SK-N-DZ (cell line): Measurements from ENCODE around the genes LPCAT2 and CAPNS2.

GRCh38 chr16:54504126-54504919 lies 217.7 kb upstream of the IRX3 start:
RAMPAGE:
- cytosol, long total RNA = no peak
- nucleus, long total RNA = no peak

DNA sequence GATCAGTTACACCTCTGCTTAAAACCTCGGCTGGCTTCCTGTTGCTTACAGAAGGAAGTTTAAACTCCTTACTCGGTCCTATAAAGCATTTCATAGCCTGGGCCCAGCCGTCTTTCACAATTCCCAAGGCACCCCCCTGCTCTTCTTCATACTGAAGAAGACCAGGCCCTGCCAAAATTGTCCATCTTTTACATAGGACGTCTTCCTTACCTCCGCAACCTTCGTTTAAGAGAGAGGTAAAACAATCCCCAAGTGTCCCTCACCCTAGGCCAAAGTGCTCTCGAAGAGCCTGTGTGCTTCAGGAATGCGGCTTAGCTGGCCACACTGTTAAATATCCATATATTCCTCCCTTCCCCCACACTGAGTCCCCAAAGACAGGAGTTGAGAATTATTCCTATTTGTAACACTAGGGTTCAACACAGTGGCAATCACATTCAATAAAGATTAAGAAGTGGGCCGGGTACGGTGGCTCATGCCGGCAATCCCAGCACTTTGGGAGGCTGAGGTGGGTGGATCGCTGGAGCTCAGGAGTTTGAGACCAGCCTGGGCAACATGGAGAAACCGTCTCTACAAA lies 112.5 kb upstream of the IRX5 start:
RAMPAGE:
- cytosol, long total RNA = no peak
- nucleus, long total RNA = no peak

RAMPAGE:
- cytosol, long total RNA = no peak
- nucleus, long total RNA = no peak
Observed at GRCh38 chr16:54932237-54933022, 1.8 kb downstream of the IRX5 start.

DNA sequence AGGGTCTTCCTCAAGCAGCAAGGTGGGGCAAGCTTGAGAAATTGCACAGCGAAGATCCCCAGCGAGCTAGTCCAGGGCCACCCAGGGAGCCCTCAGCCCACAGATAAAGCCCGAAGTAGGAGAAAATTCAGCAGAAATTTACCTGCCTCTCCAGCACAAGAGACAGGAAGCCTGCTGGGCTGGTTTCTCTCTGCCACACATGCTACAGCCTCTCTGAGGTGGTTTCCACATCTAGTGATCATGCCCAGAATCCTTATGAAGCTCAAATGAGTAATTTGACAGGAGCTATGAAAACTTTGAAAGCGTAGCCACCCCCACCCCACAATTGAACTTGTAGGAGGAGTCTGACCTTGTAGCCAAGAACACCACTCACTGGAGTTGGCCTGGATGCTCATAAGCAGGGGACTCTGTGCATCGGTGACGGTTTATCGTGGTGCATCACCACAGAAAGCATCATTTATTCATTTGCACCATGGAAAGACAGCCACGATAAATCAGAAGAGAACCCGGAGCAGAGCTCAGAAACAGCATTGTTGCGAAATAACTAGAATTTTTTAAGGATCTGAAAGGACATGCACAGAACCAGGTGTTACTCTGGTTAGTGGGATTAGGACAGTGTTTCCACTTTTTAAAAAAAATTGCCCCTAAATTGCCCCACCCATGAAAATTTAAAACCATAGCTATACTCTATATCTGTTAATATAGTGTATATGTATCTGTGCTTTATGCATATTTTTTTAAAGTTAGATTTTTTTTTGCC lies 44.5 kb upstream of the IRX6 start:
RAMPAGE:
- cytosol, long total RNA = no peak
- nucleus, long total RNA = no peak

DNA sequence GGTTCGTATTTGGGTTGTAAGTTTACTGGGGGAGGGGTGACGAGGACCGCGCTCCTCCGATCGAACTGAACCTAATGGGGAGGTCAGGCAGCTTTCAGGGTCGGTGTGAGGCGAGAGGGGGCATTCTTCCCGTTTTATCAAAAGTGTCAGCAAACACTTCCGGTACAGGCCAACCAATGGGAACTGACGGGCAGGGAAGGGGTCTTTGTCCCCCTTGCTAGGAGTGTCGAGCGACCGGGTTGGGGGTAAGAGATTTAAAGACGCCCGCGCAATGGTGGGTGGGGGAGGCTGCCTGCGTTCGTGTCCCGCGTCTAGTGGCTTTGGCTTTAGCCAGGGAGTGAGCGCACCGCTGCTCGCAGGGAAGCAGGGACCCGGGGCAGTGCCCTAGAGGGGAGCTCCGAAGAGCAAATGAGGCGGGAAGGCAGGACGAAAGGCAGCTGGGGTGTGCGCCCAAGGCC lies 7.1 kb downstream of the IRX6 start:
RAMPAGE:
- cytosol, long total RNA = no peak
- nucleus, long total RNA = no peak

DNA sequence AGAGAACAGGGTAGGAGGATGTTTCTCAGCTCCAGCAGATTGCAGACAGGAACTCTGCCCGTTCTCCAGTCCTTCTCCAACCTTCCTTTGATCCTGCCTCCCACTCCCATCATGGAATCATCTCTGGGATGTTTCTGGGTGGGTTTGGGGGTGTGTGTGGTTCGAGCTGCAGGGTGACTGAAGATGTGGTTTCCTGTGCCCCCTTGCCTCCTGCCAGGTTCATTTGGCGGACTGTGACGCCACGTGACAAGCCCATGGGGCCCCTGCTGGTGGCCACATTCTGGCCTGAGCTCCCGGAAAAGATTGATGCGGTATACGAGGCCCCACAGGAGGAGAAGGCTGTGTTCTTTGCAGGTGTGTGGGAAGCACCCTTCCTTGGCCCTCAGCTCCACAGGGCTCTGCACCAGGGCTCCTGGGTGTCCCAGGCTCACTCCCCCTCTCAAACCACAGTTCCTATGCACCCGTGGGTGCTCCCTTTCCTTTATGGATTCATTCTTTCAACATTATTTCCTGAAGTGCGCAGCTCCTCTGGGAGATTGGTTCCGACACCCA lies 12.1 kb upstream of the LPCAT2 start:
RAMPAGE:
- cytosol, long total RNA = no peak
- nucleus, long total RNA = no peak

RAMPAGE:
- cytosol, long total RNA = no peak
- nucleus, long total RNA = no peak
Observed at GRCh38 chr16:55508760-55509527, at the start of gene LPCAT2. LPCAT2 (plus strand) TSS chr16:55509072.

DNA sequence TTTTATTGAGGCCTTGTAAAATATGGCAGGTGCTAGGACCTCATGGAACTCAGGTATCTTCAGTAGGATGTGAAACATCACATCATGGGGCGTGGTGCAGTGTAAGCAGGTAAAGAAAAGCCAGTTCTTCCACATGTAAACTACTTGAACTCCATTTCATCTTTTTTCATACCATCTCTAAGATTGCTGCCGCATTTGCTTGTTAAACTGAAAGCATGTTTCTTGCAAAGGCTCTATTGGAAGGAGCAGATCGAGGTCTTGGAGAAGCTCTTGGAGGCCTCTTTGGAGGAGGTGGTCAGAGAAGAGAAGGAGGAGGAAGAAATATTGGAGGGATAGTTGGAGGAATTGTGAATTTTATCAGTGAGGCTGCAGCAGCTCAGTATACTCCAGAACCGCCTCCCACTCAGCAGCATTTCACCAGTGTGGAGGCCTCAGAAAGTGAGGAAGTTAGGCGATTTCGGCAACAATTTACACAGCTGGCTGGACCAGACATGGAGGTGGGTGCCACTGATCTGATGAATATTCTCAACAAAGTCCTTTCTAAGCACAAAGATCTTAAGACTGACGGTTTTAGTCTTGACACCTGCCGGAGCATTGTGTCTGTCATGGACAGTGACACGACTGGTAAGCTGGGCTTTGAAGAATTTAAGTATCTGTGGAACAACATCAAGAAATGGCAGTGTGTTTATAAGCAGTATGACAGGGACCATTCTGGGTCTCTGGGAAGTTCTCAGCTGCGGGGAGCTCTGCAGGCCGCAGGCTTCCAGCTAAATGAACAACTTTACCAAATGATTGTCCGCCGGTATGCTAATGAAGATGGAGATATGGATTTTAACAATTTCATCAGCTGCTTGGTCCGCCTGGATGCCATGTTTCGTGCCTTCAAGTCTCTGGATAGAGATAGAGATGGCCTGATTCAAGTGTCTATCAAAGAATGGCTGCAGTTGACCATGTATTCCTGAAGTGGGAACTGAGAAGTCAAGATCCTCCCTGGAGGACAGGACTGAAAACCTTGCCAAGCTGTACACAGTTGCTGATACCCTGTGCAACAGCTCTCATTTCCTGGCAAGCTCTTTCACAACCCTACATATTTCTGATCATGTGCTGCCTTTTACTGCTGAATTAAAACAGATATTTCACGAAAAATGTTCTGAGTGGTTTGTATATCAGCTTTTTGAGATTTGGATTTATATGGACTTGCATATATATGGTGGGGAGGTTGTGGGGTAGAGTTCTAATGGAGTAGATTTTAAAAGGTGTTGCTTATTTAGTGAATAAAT lies at the start of gene CAPNS2:
Gene CAPNS2 (plus strand): TSS at position 143 of the 1,280 bp plus-strand sequence.
RAMPAGE:
- cytosol, long total RNA = no peak
- nucleus, long total RNA = no peak

DNA sequence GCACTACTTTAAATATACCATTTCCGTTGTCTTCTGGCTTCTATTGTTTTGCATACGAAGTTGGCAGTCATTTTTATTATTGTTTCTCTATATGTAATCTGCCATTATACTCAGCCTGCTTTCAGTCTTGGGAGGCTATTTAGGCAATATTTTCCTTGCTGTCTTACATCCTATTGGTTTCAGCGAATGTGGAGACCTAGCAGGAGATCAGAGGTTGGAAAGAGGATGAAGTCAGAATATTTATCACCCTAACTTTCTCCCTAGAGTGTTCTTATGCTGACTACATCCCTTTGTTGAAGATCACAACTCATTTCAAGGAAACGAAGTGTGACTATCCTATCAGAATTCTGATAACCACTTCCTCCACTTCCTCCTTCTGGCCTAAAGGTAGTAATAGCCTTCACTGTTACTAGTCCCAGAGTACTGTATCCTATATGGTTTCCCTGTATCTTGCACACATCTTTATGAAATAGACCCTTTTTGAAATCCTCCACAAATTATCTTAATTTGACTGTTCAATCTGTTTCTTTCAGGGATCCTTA lies 41.8 kb upstream of the SLC6A2 start:
RAMPAGE:
- cytosol, long total RNA = no peak
- nucleus, long total RNA = no peak

RAMPAGE:
- cytosol, long total RNA = no peak
- nucleus, long total RNA = no peak
Observed at GRCh38 chr16:55756936-55757427, 75.9 kb downstream of the CES1 start.

DNA sequence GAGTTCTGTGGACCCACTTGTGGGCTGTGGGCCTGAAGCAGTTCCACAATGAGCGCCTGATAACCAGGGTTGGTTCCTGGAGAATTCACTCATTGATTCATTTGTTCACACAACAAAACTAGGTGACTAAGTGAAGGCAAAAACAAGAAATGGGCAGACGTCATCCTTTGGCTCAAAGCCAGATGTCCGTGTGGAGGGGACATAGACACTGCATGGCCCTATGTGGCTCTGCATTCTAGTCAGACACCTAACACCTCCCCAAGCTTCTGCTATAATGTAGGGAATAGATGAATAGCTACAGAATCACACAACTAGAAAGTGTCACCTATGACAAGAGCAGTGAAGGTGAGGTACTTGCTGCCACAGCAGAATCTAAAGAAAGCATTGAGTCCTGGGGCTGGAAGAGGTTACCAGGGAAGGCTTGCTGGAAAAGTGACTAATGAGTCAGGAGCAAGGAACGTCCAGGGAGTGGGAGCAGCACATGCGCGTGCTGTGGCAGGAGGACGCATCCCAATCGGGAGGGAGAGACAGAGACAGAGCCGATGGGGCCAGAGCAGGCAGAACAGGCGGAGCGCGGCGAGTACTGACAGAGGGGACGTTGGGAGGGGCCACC lies 58.9 kb downstream of the CES1 start:
RAMPAGE:
- cytosol, long total RNA = no peak
- nucleus, long total RNA = no peak

DNA sequence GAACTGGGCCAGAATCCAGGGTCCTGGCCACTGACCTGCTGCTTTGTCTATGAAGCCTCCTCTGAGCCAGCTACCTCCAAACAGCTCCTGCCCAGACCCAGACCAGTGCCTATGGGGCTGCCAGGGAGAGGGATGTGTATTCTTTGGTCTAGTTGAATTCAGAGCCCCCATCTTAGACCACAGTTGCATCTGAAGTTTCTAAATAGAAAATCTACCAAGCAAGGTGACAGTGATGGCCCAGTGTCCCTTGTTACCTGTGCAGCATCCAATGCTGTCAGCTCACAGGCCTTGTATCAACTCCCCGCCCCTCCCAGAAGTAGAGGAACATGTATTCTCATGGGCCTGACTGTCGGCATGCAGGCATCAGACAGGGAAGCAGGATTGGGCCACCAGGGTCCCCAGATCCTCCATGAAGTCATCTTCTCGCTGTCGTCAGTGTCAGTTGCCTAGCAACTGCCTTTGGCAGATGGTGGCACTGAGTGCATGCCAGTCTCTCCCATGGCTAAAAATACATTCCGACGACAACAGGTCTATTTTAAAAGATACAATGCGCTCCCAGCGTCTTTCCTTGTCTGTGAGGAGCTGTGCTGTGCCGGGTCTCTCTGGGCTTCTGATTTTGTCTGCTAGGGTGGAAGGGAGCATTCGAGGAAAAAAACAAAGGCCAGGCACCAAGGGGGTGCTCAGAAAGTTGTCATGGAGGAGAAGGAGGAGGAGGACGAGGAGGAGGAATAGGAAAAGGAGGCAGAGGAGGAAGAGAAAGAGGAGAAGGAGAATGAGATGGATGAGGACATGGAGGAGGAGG lies 36.8 kb upstream of the CES5A start:
RAMPAGE:
- cytosol, long total RNA = no peak
- nucleus, long total RNA = no peak

DNA sequence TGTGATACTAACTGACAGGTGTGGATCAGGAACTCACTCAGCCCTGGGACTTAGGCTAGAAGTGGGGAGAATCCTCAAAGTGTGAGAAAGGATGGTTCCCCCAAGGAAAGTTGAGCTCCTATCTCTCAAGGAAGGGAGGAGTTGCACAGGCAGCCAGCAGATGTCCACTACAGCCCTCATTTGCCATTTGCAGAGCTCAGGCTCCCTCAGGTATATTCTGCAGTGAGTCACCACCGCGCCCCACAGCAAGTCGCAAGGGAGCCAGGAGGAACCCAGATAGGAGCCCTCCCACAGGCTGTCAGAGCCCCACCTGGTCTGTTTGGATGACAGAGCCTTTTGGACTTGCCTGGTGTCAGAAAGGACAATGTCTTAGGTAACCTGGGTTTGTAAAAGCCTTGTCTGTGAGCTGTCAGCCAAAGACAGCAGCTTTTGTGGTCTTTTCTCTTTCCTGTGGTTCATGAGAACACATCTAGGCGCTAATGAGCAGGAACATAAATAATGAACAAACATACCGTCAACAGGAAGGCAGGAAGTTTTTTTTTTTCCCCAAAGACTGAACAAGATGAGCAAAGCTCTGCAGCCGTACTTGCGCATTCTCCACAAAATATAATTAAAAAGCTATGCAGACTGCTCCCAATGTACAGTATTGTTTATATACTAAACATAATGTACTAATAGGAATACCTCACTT lies 70.9 kb downstream of the GNAO1 start:
RAMPAGE:
- cytosol, long total RNA = no peak
- nucleus, long total RNA = no peak

DNA sequence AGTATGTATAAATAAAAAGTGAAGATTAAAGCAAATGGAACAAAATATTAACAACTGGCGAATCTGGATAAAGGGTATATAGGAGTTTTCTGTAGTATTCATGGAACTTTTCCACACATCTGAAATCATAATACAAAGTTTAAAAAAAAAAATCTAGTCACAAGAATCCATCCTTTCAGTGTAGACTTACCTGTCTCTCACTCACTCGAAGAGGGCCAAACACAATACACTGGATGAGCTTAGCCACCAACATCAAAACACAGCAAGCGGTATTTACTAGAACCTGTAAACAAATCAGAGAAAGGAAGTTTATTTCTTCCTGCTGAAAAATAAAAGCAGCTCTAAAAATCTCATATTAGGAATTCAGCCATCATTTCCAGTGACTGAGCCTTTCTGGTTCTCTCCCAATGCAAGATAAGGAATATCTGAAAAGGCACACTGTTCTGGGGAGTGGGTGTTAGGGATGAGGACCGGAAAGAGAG lies 11.2 kb downstream of the AMFR start:
RAMPAGE:
- cytosol, long total RNA = no peak
- nucleus, long total RNA = no peak

RAMPAGE:
- cytosol, long total RNA = no peak
- nucleus, long total RNA = no peak
Observed at GRCh38 chr16:56424196-56424757, 1.1 kb downstream of the AMFR start.

GRCh38 chr16:56551746-56552393 lies 13.0 kb upstream of the MT4 start:
RAMPAGE:
- cytosol, long total RNA = no peak
- nucleus, long total RNA = no peak

GRCh38 chr16:56606496-56606982 lies 1.8 kb upstream of the MT2A start:
RAMPAGE:
- cytosol, long total RNA = no peak
- nucleus, long total RNA = no peak

DNA sequence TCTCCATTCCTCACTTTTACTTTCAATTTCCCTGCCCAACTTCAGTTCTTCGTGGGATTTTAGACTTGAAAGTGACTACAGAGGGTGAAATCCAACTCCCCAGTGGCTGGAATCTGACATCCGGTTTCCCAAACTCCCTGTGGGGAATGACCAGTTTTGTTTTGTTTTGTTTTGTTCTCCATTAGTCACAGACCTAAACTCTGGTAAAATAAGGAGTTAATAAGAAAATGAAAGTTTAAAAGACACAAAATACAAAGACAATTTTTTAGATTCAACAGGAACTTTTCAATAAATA lies 1.3 kb downstream of the MT2A start:
RAMPAGE:
- cytosol, long total RNA = no peak
- nucleus, long total RNA = no peak

GRCh38 chr16:56666869-56667861 lies 700 bp downstream of the MT1G start:
RAMPAGE:
- cytosol, long total RNA = no peak
- nucleus, long total RNA = no peak

DNA sequence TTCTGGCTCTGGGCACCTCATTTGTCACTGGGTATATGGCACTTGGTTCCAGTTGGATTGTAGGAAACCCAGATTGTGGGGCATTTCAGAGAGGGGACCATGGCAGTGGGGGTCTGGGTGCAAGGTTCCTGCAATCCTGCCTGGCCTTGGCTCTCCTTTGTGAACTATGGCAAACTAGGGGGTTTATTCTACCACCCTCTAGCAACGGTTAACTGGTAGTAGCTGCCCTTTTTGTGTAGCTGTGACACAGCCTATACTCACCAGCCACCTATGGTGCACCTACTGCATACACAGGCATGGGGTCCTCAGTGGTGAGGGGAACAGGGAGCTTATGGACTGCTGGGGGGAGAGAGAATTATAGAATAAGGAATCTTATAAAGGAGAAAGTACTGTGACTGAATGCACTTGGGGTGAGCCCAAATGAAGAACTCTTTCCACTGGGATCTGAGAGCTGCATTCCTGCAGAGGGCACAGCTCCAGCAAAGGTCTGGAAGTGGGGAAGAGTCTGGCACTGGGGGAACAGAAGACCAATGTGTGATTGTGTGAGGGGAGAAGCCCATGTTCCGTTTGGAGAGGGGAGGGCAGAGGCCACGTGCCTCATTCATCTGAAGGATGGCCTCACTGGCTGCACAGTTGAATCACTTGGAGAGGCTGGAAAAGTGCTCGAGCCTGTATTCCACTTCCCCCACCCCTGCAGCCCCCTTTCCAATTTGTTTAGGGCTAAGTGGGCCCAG lies 2.1 kb downstream of the MT1X start:
RAMPAGE:
- cytosol, long total RNA = no peak
- nucleus, long total RNA = no peak